ENCODE data around the genes UQCRHL, HSPB7 and NECAP2.

DNA sequence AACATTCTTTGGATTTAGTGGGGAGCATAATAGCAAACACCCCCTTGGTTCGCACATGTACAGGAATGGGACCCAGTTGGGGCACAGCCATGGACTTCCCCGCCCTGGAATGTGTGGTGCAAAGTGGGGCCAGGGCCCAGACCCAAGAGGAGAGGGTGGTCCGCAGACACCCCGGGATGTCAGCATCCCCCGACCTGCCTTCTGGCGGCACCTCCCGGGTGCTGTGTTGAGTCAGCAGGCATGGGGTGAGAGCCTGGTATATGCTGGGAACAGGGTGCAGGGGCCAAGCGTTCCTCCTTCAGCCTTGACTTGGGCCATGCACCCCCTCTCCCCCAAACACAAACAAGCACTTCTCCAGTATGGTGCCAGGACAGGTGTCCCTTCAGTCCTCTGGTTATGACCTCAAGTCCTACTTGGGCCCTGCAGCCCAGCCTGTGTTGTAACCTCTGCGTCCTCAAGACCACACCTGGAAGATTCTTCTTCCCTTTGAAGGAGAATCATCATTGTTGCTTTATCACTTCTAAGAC, 21.7 kb downstream of the UQCRHL start:
- PRO-cap, result no peak
- RAMPAGE, long total RNA, 3 experiments, result no peak in any of the 3 experiments

- PRO-cap, result unidirectional peak, plus-strand start at chr1:15788933
- RAMPAGE, long total RNA, 3 experiments, result no peak in any of the 3 experiments
These were observed 18.7 kb downstream of the UQCRHL start for GRCh38 chr1:15788761-15789069.

DNA sequence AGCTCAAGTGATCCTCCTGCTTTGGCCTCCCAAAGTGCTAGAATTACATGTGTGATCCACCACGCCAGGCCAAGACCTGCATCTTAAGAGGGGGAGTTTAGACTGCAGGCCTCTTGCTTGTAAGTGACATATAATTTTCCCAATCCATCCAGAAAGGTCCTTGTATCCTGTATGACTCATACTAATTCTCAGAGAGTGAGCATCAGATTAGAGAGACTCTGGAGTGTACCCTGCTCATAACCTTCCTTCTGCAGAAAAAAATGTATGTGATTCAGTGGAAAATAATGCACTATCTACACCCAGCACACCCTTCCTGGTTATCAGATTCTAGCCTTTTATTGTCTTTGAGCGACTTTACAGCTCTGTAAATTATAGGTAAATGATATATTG, 12.4 kb downstream of the UQCRHL start:
- PRO-cap, result no peak
- RAMPAGE, long total RNA, 3 experiments, result no peak in any of the 3 experiments

- PRO-cap, result no peak
- RAMPAGE, long total RNA, 3 experiments, result start-site peak on the minus strand in 1 of 3 experiments, at chr1:15807676-15807697 at its widest, 16 reads per replicate
These were observed at the start of gene UQCRHL for GRCh38 chr1:15807396-15807981. TSS of gene UQCRHL (minus strand) at chr1:15807649.

GRCh38 chr1:15928440-15929579, 47.1 kb downstream of the ZBTB17 start:
- PRO-cap, result no peak
- RAMPAGE, long total RNA, 3 experiments, result no peak in any of the 3 experiments

GRCh38 chr1:15947702-15948617, 27.9 kb downstream of the ZBTB17 start:
- PRO-cap, result no peak
- RAMPAGE, long total RNA, 3 experiments, result no peak in any of the 3 experiments

GRCh38 chr1:15951295-15951951, 24.5 kb downstream of the ZBTB17 start:
- PRO-cap, result bidirectional peak, plus-strand start at chr1:15951393, minus-strand start at chr1:15951109
- RAMPAGE, long total RNA, 3 experiments, result no peak in any of the 3 experiments

DNA sequence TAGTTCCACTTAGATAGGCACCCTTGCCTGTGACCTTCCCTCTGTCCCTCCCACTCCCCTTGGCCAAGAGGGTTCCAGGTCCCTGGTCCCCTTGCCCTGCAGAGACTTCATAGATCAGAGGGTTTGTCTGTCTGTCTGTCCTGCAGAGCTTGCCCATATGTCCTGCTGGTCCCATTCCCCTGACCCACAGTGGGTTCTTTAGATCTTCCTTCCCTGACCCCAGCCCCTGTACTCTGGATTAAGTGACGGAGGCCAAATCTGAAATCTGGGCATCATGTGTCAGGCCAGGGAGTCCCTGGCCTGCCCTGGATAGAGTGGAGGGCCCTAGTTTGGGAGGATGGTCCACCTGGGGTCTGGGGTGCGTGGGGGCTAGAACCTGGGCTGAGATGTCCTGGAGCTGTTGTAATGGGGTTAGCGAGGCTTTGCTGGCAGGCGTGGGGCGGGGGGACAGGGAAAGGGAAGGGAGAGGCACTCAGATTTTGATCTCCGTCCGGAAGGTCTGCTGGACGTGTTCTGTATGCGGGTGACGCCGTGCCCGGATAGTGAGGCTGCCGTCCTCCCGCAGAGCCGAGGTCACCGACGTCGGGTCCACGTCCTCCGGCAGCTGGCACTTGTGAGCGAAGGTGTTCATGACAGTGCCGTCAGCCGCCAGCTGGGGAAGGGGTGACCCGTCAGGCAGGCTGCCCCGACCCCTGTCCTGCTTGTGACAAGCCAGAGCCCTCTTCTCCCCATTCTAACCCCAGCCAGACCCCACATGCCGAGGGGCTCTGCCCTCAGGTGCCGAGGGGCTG, 2.5 kb downstream of the HSPB7 start:
- PRO-cap, result no peak
- RAMPAGE, long total RNA, 3 experiments, result no peak in any of the 3 experiments

- PRO-cap, result bidirectional peak, plus-strand start at chr1:16017686, minus-strand start at chr1:16017681; bidirectional peak, plus-strand start at chr1:16018236, minus-strand start at chr1:16018043
- RAMPAGE, long total RNA, 3 experiments, result start-site peak on the minus strand in 3 of 3 experiments, at chr1:16017092-16018109 at its widest, 14 to 198 reads per replicate
These were observed at the start of gene HSPB7 for GRCh38 chr1:16016925-16018160. TSS of gene HSPB7 (minus strand) at chr1:16018043.

DNA sequence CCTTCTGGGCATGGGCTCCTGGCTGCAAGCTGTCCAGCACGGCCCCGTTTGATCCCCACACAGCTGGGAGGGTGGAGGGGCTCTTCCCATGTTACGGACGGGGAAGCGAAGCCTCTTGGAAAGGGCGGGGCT, 857 bp upstream of the HSPB7 start:
- PRO-cap, result no peak
- RAMPAGE, long total RNA, 3 experiments, result no peak in any of the 3 experiments

- PRO-cap, result bidirectional peak, plus-strand start at chr1:16127824, minus-strand start at chr1:16127727; unidirectional peak, plus-strand start at chr1:16127824
- RAMPAGE, long total RNA, 3 experiments, result no peak in any of the 3 experiments
These were observed 28.3 kb downstream of the EPHA2 start for GRCh38 chr1:16127470-16128034.

DNA sequence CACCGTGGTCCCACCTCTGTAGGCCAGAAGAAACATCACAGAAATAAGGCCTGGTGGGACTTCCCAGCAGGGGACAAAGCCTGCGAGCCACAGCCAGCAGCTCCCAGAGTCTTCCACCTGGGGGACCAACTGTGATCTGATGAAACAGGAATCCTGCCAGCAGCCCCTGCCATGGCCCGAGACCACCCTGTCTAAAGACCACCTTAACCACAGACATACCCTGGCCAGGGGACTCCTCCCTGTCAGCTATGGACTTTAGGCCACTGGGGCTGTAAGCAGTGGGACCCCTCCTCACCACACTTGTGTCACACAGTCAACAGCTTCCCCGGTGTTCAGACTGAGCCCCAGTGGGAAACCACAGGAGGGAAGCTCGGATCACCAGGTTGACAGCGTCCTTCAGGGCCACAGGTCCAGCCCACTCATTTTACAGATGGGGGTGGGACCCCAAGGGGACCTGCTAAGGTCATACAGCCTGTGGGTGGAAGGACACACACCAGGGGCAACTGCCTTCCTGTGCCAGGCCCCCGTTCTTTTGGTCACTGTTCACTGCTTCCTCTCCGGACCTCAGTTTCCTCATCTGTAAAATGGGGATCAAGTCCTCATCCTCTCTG, 11.5 kb downstream of the EPHA2 start:
- PRO-cap, result no peak
- RAMPAGE, long total RNA, 3 experiments, result no peak in any of the 3 experiments

DNA sequence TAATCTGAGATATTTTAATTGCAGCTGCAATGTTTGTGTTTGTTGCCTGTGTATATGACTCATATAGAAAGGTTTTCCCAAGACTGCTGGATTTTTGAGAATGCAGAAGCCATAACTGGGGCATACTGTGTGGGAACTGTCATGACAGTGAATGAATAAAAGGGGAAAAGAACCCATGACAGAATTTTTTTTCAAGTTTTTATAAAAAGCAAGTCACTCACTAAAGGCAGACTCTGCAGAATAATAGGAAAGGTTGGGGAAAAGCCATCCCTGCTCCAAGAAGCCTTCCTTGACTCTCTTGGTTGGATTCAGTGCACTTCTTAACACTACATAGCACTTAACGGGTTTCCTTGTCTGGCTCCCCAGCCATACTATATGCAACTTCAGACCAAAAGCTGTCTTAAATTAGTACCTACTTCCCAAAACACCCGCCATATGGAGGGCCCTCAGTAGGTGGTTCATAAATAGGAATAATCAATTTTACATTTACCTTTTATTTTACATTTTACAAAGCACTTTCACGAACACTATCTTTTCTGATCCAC, 3.2 kb downstream of the FBXO42 start:
- PRO-cap, result no peak
- RAMPAGE, long total RNA, 3 experiments, result no peak in any of the 3 experiments

DNA sequence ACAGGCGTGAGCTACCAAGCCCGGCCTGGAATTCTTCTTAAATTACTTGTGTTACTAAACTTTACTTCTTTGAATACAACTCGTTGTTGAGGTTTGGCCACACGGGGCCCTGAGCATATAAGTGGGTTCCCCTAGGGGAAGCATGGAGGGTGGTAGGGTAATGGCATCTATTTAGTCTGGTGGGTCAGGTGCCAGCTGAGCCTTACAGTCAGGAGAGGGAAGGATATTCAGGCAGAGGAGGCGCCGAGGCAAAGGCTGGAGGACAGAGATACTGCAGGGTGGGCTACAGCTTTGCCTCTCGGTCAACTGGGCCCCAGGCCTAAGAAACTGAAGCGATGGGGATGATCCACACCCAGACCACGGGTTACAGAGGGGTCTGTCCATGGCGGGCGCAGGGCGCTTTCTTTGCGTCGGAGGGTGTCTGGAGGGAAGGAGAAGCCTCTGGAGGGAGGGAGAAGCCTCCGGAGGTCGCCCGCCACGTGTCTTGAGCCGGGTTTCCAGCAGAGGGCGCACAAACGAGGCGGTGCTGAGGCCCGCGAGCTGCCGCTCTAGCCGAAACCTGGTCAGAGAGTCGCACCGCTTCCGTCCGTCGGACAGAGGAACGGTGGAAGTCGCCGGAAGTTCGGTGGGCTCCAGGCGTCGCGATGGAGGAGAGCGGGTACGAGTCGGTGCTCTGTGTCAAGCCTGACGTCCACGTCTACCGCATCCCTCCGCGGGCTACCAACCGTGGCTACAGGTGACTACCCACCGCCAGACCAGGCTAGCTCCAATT, at the start of gene NECAP2:
Gene NECAP2, plus strand, starts transcription at position 607 of the 772 bp plus-strand sequence.
- PRO-cap, result unidirectional peak, plus-strand start at position 607 of the sequence
- RAMPAGE, long total RNA, 3 experiments, result start-site peak on the plus strand in 3 of 3 experiments, centred at positions 611 to 634 of the sequence, 280 to 1,118 reads per replicate

GRCh38 chr1:16537790-16538346, 97.3 kb downstream of the NECAP2 start:
- PRO-cap, result no peak
- RAMPAGE, long total RNA, 3 experiments, result no peak in any of the 3 experiments

DNA sequence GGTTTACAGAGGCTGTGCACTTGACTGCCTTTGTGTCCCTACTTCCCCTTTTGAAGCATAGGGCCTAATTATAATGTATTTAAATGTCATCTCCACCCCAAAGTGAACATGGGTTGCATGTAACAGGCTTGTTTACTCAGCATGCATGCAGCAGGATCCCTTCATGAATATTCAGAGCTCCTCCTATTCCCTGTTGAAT, 100.1 kb downstream of the NECAP2 start:
- PRO-cap, result no peak
- RAMPAGE, long total RNA, 3 experiments, result no peak in any of the 3 experiments

DNA sequence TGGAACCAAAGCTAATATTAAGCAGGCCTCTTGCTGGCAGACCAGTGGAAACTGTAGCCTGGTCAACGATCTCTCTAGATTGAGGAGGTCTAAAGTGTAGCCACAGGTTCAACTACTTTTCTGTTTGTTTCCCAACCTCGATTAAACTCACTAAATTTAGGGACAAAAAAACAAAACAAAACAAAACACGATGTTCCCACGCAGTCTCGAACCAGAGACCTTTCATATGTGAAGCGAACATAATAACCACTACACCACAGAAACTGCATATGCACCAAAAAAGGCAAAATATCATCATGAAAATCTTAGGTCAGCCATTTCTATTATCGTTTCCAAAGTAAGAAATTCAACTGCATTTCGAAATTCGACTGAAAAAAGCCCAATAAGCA, 106.9 kb downstream of the NECAP2 start:
- PRO-cap, result no peak
- RAMPAGE, long total RNA, 3 experiments, result no peak in any of the 3 experiments

DNA sequence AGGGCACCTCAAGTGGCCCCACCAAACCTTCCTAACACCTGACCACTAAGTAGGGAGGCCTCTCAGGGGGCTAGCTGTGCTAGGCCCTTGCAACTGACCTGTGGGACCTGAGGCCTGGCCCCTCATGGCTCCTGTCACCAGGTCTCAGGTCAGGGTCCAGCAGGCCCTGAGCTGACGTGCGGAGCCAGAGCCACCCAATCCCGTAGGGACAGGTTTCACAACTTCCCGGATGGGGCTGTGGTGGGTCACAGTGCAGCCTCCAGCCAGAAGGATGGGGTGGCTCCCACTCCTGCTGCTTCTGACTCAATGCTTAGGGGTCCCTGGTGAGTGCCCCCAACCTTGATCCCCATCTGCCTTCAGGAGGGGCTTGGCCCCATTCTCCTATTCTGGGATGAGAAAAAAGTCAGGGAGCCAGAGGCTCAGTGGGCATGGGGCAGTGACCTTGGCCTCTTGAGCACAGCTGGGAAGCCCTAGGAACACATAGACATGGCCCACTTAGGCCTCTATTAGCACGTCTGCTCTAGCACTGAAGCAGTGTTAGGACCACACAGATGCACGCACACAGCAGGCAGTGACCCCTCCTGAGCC, 204.9 kb downstream of the NECAP2 start:
- PRO-cap, result no peak
- RAMPAGE, long total RNA, 3 experiments, result no peak in any of the 3 experiments

- PRO-cap, result unidirectional peak, plus-strand start at chr1:16740516
- RAMPAGE, long total RNA, 3 experiments, result no peak in any of the 3 experiments
These were observed 181.4 kb upstream of the CROCC start for GRCh38 chr1:16740050-16740913.

GRCh38 chr1:16861772-16861986, 60.1 kb upstream of the CROCC start:
- PRO-cap, result no peak
- RAMPAGE, long total RNA, 3 experiments, result no peak in any of the 3 experiments